Cardiac ventricle fibroblast (primary cell): ENCODE data around the genes SFT2D3 and CCDC74B.

- RAMPAGE, long total RNA: no peak
Measured at GRCh38 chr2:127644525-127644724, 1.5 kb upstream of the GPR17 start.

DNA sequence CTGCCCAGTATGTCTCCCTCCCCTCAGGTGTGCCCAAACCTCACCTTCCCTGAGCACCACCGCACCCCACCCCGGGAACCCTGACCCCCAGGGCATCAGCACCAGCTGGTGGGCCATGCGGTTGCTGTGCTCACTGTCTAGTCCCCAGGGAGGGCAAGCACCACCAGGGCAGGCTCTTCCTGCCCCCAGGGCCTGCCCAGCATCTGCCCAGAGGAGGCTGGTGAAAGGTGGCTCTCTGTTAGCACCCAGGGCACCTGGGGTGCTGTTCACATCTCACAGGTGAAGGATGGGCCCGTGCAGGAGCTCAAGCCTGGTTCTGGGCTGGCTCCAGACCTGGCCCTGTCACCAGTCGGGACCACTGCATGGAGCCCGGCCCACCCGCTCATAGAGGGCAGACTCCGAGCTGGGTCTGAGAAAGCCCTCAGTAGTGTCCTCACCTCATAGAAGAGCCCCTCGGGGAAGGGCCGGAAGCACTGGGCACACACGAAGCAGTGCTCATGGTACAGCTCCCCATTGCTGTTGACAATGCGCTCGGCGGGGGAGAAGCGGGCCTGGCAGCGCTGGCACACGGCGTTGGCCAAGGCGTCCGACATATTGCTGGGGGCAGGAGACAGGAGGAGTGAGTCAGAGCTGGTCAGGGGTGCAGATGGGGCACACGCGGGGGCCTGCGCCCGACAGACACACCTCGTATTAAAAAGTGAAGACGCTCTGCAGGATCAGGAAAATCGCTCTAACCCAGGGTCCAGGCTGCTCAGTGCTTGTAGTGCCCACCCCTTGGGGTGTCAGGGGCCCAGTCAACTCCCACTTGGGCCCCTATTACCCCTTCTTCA, 11.2 kb downstream of the GPR17 start:
- RAMPAGE, long total RNA: no peak

DNA sequence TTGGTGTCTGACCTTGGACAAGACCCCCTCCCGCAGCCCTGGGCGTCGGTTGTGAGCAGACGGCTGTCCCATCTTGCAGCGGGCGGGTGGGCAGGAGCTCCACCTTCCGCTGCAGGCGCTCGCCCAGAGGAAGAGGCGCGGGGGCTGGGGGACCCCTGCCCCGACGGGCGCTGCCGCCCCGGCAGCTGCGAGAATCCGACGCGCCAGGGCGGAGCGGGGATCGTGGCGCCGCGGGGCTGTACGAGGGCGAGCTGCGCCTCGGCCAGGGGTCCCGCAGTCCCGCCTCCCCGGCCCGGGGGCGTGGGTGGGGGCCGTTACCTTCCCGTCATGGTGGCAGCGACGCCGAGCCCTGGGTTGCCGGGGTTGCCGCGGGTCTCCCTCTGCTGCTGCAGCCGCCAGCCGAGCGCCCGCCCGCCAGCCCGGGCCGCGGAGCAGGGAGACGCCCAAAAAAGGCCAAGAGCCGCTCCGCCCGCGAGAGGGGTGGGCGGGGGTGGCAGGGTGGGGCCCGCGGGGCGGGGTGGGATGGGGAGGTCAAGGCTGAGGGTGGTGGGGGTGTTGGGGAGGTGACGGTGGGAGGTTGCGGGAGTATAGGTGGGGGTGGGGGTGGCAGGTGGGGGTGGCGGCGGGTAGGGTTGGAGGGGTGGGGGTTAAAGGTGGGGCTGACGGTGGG, 499 bp downstream of the LIMS2 start:
- RAMPAGE, long total RNA: no peak

GRCh38 chr2:127701172-127702082, at the start of gene SFT2D3:
Gene SFT2D3 (plus strand): TSS chr2:127701497.
- RAMPAGE, long total RNA: no peak

GRCh38 chr2:127703296-127703761, 2.0 kb downstream of the SFT2D3 start:
- RAMPAGE, long total RNA: no peak

GRCh38 chr2:127847606-127848396, 10.2 kb downstream of the POLR2D start:
- RAMPAGE, long total RNA: no peak

- RAMPAGE, long total RNA: no peak
Measured at GRCh38 chr2:127901718-127902062, 15.9 kb upstream of the AMMECR1L start.

DNA sequence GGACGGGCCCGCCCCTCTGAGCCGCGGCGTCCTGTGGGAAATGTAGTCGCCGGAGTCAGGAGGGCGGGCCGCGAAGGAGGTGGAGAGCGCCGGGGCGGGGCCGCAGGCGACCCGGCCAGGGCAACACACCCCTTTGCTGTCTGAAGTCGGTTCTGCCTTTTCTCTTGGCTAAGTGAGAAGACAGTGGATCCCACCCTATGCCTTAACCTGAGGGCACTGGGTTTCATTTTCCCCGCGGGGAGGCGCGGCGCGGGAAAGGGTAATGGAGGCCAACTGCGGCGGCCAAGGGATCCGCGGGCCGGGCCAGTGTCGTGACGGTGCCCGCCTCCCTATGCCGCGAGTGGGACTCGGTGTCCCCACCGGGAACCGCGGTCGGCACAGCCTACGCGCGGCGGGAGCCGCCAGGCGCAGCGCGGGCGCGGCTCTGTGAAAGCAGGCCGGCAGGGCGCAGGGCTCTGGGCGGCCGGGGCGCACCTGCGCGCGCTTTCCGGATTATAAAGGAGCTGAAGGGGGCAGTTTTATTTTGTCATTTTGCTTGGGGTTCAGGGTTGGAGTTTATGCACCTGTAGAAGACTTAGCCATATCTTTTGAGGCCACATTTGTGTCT, 428 bp upstream of the SAP130 start:
- RAMPAGE, long total RNA: no peak

- RAMPAGE, long total RNA: no peak
Measured at GRCh38 chr2:128259033-128259725, 59.5 kb downstream of the HS6ST1 start.

- RAMPAGE, long total RNA: no peak
Measured at GRCh38 chr2:128298759-128299499, 19.7 kb downstream of the HS6ST1 start.

GRCh38 chr2:128304976-128306013, 13.4 kb downstream of the HS6ST1 start:
- RAMPAGE, long total RNA: no peak

GRCh38 chr2:128307974-128308671, 10.5 kb downstream of the HS6ST1 start:
- RAMPAGE, long total RNA: no peak

GRCh38 chr2:128595668-128596206, 277.1 kb upstream of the HS6ST1 start:
- RAMPAGE, long total RNA: no peak

DNA sequence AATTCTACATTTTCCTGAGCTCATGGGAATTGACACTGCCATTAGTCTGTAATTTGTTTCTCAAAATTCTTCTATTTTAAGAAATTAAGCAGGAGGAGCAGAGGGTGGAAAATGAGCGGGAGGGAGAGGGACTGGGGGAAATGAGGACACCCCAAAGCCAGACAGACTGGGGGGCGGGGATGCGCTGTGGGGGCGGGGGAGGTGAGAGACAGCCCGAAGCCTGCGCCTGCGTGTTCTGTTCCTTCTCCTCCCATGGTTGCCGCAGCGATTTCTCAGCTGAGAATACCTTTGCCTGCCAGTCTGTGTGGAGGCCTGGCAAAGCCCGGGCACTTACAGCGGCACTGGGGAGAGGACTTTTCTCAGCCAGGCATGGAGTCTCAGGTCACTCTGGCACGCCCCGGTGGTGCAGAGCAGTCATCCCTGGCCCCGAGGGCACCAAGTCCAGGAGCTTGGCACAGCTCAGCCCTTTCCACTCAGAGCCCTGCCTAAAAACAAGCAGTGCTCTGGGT, 289.2 kb upstream of the HS6ST1 start:
- RAMPAGE, long total RNA: no peak

- RAMPAGE, long total RNA: no peak
Measured at GRCh38 chr2:128988578-128989049, 669.9 kb upstream of the HS6ST1 start.

DNA sequence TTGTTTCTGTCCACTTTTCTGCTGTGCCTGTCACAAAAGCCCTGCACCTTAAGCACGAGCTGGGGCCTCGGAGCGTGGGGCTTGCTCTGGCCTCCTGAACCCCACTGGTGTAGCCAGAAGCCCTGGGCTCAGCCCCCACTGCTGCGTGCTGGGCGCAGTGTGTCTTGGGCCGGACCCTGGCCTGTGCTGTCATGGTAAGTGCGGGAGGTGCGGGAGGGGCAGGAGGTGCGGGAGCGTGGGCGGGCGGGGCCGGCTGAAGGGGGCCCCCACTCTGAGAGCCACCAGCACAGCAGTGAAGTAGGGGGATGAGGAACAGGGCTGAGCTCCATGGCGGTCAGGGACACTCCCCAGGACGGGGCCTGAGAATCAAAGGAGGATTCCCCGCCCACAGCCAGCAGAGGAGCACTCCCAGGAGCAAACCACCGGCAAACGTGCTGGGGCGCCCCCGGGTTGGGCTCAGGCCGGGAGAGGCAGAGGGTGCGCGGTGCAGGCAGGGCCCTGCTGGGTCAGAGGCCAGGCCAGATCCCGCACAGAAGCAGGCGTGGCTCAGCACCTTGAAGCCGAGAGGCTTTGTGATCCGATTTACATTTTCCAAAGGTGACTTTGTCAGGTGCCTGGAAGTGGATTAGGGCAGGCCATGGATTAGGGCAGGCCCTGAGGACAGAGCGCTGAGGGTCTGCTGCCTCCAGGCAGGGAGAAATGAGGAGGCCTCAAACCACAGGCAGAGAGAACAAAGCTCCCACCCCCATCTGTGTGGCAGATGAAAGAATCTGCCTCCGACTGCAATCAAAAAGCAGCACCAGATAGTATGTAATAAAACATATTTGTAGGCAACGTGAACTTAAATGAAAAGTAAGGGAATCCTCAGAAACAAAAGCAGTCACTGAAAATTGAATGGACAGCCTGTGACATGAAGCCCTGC, 152.0 kb upstream of the RAB6C start:
- RAMPAGE, long total RNA: no peak

GRCh38 chr2:129929728-129930072, 49.8 kb upstream of the RAB6C start:
- RAMPAGE, long total RNA: no peak

DNA sequence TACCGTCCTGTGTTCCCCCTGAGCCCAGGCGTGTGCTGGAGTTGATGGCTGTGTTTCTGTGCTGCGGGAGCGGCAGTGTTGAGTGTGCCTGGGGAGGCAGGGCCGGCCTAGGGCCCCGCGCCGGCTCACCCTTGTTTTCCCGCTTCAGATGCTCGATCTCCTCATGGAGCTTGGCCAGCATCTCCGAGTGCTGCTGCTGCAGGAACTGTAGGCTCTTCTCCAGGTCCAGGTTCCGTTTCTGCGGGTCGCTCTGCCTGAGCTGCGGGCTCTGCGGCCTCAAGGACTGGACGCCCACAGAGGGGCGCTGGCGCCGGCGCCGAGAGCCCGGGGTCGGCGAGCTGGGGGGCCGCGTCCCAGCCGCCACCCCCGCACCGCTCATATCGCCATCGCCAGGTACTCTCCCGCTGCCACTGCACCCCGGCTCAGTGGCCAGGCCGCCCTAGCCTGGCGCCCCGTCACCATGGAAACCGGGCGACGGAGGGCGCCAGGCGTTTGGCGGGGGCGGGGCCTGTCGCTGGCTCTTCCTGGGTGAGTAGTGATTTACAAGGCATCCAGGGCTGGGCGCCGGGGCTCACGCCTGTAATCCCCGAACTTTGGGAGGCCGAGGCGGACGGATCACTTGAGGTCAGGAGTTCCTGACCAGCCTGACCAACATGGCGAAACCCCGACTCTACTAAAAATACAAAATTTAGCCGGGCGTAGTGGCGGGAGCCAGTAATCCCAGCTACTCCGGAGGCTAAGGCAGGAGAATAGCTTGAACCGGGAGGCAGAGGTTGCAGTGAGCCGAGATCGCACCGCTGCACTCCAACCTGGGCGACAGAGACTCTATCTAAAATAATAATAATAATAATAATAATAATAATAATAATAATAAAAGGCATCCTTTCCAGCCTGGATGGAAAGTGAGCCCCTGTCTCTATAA, at the start of gene CCDC74B:
TSS of gene CCDC74B (minus strand) at position 495 of the 922 bp plus-strand sequence.
- RAMPAGE, long total RNA: no peak

DNA sequence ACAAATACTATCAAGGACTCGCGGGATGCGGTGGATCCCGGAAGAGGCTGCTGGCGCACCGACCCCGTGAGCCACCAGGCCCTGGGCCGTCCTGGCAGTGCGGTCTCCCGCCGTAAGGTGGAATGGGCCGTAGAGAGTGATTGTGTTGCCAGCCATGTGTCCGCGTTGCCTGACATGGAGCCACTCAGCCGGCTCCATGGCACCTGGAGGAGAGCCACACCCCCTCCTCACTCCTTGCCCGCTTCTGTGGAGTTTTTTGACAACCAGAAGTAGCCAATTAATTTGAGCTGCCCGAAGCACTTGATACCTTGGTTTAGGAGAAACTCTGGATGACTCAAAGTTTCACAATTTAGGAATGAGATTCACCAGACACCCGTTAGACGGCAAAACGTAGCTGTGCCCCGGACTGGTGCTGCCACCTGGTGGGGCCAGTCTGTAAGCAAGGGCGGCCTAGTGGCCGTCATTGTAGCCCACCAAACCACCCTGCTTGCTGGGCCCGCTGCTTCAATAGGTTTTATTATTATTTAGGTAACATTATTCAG, 9.6 kb downstream of the CCDC115 start:
- RAMPAGE, long total RNA: no peak

- RAMPAGE, long total RNA: no peak
Measured at GRCh38 chr2:130336944-130337815, 4.8 kb downstream of the CCDC115 start.